Cytotoxic T cell (primary cell): ENCODE measurements around the gene TNPO1.

- PRO-cap, 2 experiments, result no peak in any of the 2 experiments
Measured at GRCh38 chr5:72465125-72465557, 42.1 kb downstream of the ZNF366 start.

GRCh38 chr5:72600178-72600754, 93.1 kb upstream of the ZNF366 start:
- PRO-cap, 2 experiments, result no peak in any of the 2 experiments

- PRO-cap, 2 experiments, result peak in 2 of 2 experiments; most common plus-strand start chr5:72816673 (in 2); most common minus-strand start chr5:72816883 (in 2)
Measured at GRCh38 chr5:72816297-72817014, at the start of gene TNPO1. Gene TNPO1 (plus strand): TSS chr5:72816661.

DNA sequence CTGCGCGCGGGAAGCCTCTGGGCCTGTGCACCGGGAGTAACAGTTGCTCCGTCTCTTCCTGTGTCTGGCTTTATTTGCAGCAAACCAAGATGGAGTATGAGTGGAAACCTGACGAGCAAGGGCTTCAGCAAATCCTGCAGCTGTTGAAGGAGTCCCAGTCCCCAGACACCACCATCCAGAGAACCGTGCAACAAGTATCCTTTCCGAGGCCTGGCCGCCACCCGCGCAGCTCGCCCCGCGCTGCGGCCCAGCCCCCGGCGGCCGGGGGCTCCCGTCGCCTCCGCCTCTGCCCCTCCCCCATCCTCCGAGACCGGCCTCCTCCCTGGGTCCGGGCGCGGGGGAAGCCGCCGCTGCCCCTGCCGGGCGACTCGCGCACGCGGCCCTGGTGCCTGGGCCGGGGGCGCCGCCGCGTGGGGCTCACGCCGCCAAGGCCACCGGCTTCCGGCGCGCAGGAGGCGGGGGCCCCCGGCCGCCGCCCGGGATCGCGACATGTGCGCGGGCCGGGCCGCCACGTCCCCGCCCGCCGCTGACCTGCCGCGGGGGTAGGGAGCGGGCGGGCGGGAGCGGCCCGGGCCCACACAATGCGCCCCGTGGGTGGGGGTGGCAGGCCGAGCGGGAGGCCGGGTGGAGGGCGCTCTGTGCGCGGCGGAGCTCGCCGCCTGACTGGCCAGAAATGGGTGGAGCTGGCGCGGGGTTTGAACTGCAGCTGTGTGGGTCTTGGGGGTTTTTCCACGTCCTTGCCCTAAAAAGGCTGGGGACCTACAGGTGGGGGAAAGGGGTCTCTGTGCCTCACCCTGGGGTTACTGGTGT, 32.0 kb downstream of the TNPO1 start:
- PRO-cap, 2 experiments, result peak in 2 of 2 experiments; most common plus-strand start position 82 of the sequence (in 2); most common minus-strand start position 45 of the sequence (in 1)

- PRO-cap, 2 experiments, result no peak in any of the 2 experiments
Measured at GRCh38 chr5:72901479-72902193, 54.2 kb upstream of the FCHO2 start.

DNA sequence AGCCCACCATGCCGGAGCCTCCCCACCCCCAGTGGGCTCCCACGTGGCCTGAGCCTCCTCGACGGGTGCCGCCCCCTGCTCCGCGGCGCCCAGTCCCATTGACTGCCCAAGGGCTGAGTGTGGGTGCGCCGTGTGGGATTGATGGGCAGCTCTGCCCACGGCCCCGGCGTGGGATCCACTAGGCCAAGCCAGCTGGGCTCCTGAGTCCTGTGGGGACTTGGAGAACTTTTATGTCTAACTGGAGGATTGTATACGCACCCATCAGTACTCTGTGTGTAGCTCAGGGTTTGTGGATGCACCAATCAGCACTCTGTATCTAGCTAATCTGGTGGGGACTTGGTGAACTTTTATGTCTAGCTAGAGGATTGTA, 30.1 kb upstream of the FCHO2 start:
- PRO-cap, 2 experiments, result no peak in any of the 2 experiments

DNA sequence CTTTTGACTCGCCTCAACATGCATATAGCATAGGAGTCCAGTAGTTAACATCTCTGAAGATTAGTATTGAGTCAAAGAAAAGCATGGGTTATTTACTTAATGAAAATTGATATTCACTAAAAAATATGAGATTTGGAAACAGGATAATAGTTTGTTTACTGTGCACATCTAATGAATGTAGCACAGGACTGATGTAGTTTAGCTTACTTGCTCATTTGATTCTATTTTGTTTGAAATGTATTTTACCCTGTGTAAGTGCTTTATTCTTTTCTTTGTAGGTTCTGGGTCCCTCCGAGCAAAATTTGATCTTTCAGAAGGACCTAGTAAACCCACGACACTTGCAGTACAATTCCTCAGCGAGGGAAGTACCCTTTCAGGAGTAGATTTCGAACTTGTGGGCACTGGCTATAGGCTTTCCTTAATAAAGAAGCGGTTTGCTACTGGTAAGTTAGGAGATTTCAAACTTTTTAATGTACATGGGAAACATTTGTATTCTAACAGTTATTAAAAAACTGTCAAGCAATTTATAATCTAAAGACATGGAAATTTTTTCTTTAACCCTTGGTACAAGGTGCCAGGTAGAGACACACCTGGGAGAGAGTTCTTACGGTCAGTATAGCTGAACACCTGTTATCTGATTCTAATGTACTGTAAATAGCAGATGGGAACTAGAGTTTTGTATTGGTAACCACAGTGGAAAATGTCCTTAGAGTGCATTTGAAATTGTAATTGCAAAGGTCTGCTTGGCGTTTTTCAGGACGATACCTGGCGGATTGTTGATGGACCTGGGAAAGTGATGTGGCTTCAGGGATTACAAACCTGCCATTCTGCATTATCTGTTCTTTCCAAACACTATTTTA, 32.8 kb upstream of the TMEM171 start:
- PRO-cap, 2 experiments, result no peak in any of the 2 experiments

GRCh38 chr5:73115947-73116351, 4.4 kb upstream of the TMEM171 start:
- PRO-cap, 2 experiments, result no peak in any of the 2 experiments

GRCh38 chr5:73436799-73437995, 11.4 kb downstream of the FOXD1 start:
- PRO-cap, 2 experiments, result no peak in any of the 2 experiments

DNA sequence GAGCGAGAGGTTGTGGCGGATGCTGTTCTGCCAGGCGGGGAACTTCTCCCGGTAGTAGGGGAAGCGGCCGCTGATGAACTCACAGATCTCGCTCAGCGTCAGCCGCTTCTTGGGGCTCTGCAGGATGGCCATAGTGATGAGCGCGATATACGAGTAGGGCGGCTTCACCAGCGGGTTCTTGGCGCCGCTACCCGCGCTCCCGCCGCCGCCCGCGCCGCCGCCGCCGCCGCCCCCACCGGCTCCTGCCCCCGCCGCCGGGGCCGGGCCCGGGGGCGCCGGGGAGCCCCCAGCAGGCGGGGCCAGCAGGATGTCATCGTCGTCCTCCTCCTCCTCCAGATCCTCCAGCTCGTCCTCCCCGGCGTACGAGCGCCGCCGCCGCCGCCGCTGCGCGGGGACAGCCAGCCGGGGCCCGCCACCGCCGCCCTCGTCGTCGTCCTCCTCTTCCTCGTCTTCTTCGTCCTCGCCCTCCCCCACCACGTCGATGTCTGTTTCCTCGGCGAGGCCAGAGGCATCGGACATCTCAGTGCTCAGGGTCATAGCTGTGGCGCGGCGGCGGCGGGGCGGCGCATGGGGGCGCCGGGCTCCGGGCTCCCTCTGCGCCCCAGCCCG, 647 bp downstream of the FOXD1 start:
- PRO-cap, 2 experiments, result no peak in any of the 2 experiments

- PRO-cap, 2 experiments, result no peak in any of the 2 experiments
Measured at GRCh38 chr5:73496815-73497418, 1.3 kb upstream of the BTF3 start.

GRCh38 chr5:73540230-73540681, 25.2 kb downstream of the ANKRA2 start:
- PRO-cap, 2 experiments, result no peak in any of the 2 experiments

DNA sequence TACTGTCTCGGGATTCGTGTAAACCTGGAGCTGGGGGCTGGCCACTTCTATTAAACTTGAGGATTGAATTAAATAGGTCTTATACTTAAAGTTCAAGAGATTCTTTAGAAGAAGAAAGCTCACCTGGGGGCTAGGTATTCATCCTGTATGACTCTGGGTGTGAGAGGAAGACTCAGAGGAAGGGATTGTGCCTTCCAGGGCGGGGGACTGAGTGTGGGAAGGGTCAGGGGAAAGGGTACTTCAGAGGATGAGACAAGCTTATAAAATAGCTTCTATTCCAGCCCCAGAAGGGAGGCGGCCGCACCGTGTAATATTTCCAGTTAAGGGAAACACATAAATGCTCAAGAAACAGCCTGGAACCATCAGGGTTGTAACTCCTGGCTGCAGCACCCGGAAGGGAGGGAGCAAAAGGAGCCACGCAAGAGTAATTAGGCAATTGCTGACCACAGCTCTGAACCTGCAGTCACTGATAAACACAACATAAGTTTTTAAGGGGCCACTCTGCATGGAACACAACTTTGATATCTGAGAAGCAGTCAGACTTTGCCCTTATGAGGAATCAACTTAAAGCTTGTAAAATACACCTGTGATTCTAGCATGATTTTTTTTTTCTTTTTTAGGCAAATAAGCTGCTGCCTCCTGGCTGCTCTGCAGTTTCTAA, 382.9 kb downstream of the ENC1 start:
- PRO-cap, 2 experiments, result no peak in any of the 2 experiments

GRCh38 chr5:74634694-74635667, 5.5 kb downstream of the ENC1 start:
- PRO-cap, 2 experiments, result peak in 1 of 2 experiments; most common minus-strand start chr5:74634925 (in 1)

GRCh38 chr5:74768734-74769395, 1.8 kb downstream of the NSA2 start:
- PRO-cap, 2 experiments, result no peak in any of the 2 experiments

- PRO-cap, 2 experiments, result no peak in any of the 2 experiments
Measured at GRCh38 chr5:74865294-74865563, 958 bp downstream of the FAM169A start.

GRCh38 chr5:74917999-74918645, 51.9 kb upstream of the FAM169A start:
- PRO-cap, 2 experiments, result no peak in any of the 2 experiments

DNA sequence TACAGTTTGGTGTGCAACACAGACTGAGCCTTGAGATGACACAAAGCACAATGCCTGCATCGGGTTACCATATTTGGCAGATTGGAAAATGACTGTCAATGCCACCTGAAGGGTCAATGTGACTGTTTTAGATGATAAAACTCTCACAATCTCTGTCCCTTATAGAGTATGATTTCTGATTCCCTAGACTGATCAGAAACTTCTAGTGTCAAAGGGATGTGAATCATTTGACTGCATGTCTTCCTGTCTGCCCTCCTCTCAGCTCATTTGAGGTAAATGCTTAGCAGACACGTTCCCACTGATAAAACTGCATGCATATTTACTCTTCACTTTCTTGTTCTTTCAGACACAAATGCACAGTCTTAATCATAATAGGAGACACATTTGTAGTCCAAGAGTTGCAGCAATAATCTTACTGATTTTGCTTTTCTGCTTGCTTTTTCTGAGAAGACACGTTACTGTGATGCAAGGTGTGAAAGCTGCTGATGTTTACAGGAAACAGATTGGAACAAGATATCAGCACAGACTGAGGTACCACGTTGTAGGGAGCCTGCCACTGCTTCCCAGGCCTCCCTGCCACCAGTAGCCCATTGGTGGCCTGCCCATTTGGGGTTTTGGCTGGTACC, 77.8 kb downstream of the GCNT4 start:
- PRO-cap, 2 experiments, result peak in 1 of 2 experiments; most common plus-strand start position 522 of the sequence (in 1); most common minus-strand start position 414 of the sequence (in 1)

GRCh38 chr5:75162447-75162750, 74.3 kb downstream of the ANKRD31 start:
- PRO-cap, 2 experiments, result no peak in any of the 2 experiments

GRCh38 chr5:75574527-75574949, 36.7 kb upstream of the ANKDD1B start:
- PRO-cap, 2 experiments, result no peak in any of the 2 experiments